ENCODE results near the genes AGRN, B3GALT6 and ACAP3.

DNA sequence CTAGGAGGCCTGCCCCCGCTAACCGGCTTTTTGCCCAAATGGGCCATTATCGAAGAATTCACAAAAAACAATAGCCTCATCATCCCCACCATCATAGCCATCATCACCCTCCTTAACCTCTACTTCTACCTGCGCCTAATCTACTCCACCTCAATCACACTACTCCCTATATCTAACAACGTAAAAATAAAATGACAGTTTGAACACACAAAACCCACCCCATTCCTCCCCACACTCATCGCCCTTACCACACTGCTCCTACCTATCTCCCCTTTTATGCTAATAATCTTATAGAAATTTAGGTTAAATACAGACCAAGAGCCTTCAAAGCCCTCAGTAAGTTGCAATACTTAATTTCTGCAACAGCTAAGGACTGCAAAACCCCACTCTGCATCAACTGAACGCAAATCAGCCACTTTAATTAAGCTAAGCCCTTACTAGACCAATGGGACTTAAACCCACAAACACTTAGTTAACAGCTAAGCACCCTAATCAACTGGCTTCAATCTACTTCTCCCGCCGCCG is 56.0 kb downstream of the OR4F16 start:
CAGE:
- cytosol, long polyA minus RNA: start-site peak on the plus strand centred at position 357 of the sequence, 8 bp wide, 85 reads
- cytosol, long polyA plus RNA: no peak
- long polyA plus RNA: no peak
- nucleus, long polyA minus RNA: start-site peak on the plus strand centred at position 348 of the sequence, 26 bp wide, 40 reads
- nucleus, long polyA plus RNA: no peak

DNA sequence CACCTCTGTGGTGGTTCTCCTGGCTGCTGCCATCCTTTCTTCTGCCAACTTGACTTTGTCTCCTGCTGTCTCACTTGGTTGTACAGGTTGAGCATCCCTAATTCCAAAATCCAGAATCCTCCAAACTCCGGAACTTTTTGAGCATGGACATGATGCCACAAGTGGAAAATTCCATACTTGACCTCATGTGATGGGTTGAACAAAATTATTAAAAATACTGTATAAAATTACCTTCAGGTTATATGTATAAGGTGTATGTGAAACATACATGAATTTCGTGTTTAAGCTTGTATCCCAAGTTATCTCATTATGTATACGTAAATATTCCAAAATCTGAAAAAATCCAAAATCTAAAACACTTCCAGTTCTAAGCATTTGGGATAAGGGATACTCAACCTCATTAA is 107.2 kb upstream of the OR4F16 start:
CAGE:
- cytosol, long polyA minus RNA: no peak
- cytosol, long polyA plus RNA: no peak
- long polyA plus RNA: no peak
- nucleus, long polyA minus RNA: no peak
- nucleus, long polyA plus RNA: no peak

CAGE:
- cytosol, long polyA minus RNA: no peak
- cytosol, long polyA plus RNA: no peak
- long polyA plus RNA: no peak
- nucleus, long polyA minus RNA: no peak
- nucleus, long polyA plus RNA: no peak
Observed at GRCh38 chr1:920931-921525, 2.7 kb upstream of the SAMD11 start.

DNA sequence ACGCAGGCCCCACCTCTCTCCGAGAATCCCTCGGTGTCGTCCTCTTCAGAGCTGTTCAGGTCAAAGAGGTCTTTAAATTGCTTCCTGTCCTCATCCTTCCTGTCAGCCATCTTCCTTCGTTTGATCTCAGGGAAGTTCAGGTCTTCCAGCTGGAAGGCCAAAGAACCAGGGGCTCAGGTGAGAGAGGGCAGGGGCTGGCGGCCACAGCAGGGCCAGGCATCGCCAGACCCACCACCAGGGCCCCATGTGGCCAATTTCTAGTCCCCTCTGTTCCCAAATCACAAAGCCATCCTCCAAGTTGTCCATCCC is 13.6 kb downstream of the NOC2L start:
CAGE:
- cytosol, long polyA minus RNA: no peak
- cytosol, long polyA plus RNA: no peak
- long polyA plus RNA: no peak
- nucleus, long polyA minus RNA: no peak
- nucleus, long polyA plus RNA: no peak

DNA sequence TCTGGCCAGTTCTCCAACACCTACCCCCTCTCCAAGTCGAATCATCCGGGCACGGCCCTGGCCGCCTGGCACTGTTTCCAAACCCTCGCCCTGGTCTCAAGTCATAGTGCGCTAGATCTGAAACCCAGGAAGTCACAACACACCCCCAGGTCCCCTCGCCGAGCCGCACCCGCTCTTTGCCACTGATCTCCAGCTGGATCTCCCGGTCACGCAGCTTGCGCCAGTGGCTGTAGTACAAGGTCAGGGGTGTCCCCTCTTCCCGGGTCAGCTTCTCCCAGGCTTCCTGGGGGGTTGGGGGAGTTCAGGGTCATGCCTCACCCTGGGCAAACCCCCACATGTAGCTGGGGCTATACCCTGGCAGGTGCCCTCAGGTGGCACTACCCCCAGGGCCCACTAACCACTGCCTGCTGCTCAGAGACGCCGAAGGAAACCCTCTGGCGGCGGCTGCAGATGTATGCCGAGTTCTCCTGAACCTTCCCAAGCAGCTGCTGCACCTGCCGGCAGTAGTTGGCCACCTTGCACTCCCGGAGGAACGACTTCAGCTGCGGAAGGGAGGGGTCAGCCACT is 13.0 kb downstream of the NOC2L start:
CAGE:
- cytosol, long polyA minus RNA: no peak
- cytosol, long polyA plus RNA: no peak
- long polyA plus RNA: no peak
- nucleus, long polyA minus RNA: no peak
- nucleus, long polyA plus RNA: no peak

GRCh38 chr1:1019300-1020464 is at the start of gene AGRN:
AGRN (plus strand) TSS chr1:1020120.
CAGE:
- cytosol, long polyA minus RNA: start-site peak on the plus strand at chr1:1020119-1020123, 76 reads
- cytosol, long polyA plus RNA: no peak
- long polyA plus RNA: start-site peak on the plus strand at chr1:1020078-1020328, 29 and 279 reads in 2 replicates
- nucleus, long polyA minus RNA: no peak
- nucleus, long polyA plus RNA: start-site peak on the plus strand at chr1:1020082-1020161, 779 and 647 reads in 2 replicates

DNA sequence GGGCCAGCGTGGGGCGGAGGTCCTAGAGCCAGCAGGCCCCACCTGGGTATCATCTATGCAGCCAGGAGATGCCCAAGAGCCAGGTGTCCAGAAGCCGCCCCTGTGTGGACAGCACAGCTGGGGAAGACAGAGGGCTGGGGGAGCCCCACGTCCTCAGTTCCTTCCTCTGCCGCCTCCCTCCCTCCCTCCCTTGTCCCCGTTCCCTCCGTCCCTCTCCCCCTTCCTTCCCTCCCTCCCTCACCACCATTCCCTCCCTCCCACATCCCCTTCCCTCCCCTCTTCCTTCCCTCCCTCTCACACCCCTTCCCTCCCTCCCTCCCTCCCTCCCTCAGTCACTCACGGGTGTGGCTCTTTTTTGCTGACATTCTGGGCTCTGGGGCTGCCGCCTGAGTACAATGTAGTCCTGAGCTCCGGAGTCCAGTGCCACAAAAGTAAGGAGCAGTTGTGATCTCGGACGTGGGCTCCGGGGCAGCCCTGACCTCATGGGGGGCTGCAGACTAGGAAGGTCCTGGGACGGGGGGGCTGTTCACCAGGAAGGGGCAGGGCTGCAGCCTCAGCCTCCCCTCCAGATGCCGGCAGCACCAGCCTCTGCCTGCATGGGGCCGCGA is 12.1 kb downstream of the RNF223 start:
CAGE:
- cytosol, long polyA minus RNA: no peak
- cytosol, long polyA plus RNA: no peak
- long polyA plus RNA: no peak
- nucleus, long polyA minus RNA: no peak
- nucleus, long polyA plus RNA: no peak

DNA sequence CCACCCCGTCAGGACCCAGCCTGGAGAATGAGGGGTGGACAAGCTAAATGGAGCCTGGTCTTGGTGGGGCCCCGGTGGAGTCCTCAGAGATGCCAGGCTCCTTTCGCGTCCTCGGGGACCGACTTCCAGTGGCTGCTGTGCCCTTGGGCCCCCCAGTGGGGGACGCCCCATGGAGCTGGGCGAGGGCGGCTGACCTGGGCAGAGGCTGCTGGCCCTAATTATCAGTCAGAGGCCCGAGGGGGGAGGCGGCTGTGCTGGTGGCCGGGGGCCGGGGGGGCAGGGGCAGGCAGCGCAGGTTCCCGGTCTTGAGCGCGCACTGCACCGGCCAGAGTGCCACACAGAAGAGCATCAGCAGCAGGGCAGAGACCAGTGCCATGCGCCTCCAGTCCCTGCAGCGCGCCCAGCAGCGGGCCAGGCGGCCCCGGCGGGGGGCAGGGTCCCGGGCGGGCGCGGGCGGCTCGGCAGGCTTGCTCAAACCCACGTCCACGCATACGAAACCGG is 2.5 kb downstream of the RNF223 start:
CAGE:
- cytosol, long polyA minus RNA: no peak
- cytosol, long polyA plus RNA: no peak
- long polyA plus RNA: no peak
- nucleus, long polyA minus RNA: no peak
- nucleus, long polyA plus RNA: no peak

DNA sequence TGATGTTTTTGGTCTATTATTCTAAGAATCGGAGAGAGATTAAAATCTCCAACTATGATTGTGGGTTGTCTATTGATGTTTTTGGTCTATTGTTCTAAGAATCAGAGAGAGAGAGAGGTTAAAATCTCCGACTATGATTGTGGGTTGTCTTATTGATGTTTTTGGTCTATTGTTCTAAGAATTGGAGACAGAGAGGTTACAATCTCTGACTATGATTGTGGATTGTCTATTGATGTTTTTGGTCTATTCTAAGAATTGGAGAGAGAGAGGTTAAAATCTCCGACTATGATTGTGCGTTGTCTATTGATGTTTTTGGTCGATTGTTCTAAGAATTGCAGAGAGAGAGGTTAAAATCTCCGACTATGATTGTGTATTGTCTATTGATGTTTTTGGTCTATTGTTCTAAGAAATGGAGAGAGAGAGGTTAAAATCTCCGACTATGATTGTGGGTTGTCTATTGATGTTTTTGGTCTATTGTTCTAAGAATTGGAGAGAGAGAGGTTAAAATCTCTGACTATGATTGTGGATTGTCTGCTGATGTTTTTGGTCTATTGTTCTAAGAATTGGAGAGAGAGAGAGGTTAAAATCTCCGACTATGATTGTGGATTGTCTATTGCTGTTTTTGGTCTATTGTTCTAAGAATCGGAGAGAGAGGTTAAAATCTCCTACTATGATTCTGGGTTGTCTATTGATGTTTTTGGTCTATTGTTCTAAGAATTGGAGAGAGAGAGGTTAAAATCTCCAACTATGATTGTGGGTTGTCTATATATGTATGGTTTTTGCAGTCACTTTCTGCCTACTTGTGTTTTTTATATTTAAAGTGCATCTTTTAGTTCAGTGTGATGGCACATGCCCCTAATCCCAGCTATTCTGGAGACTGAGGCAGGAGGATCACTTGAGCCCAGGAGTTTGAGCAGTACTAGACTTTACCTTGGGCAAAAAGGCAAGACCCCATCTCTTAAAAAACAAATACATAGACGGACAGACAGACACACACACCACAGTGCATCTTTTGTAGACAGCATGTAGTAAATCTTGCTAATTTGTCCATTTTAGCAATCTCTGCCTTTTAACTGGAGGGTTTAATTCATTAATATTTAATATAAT is 16.4 kb downstream of the C1orf159 start:
CAGE:
- cytosol, long polyA minus RNA: no peak
- cytosol, long polyA plus RNA: no peak
- long polyA plus RNA: no peak
- nucleus, long polyA minus RNA: start-site peak on the minus strand centred at position 660 of the sequence, 12 bp wide, 14 reads; start-site peak on the minus strand centred at position 787 of the sequence, 69 bp wide, 15 reads
- nucleus, long polyA plus RNA: no peak

DNA sequence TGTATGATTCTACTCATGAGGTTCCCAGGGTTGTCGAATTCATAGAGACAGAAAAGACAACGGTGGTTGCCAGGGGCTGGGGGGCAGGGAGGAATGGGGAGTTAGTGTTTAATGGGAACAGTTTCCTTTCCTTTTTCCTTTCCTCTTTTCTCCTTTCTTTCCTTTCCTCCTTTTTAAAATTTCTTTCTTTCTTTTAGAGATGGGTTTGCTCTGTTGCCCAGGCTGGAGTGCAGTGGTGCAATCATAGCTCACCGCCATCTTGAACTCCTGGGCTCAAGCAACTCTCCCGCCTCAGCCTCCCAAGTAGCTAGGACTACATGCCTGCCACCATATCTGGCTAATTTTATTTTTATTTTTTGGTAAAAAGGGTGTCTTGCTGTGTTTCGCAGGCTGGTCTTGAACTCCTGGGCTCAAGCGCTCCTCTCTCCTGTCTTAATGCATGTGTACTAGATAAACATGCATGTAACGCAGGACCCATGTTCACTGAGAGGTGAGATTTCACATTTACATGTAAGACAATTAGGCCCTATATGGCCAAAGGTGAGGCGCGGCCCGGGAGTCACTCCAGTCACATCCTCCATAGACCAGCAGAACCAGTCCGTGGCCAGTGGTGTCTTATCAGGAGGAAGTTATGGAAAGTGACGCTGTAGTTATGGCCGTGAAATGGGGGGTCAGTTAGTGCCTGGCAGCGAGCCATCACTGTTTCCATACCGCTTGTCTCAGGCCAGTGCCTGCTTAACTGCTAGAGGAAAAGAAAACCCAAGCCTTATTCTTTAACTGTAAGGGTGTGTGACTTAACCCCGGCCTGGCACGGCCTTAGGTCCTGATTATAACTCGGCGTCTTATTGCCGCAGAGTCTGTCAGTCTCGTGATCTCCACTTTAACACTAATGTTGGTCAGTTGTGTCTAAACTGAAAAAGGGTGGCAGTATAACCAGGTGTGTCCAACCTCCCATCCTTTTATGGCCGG is 6.3 kb downstream of the C1orf159 start:
CAGE:
- cytosol, long polyA minus RNA: no peak
- cytosol, long polyA plus RNA: no peak
- long polyA plus RNA: no peak
- nucleus, long polyA minus RNA: no peak
- nucleus, long polyA plus RNA: no peak

GRCh38 chr1:1189012-1189458 is 15.4 kb downstream of the TTLL10 start:
CAGE:
- cytosol, long polyA minus RNA: no peak
- cytosol, long polyA plus RNA: no peak
- long polyA plus RNA: no peak
- nucleus, long polyA minus RNA: no peak
- nucleus, long polyA plus RNA: no peak

GRCh38 chr1:1201197-1201983 is 5.0 kb downstream of the TNFRSF18 start:
CAGE:
- cytosol, long polyA minus RNA: no peak
- cytosol, long polyA plus RNA: no peak
- long polyA plus RNA: no peak
- nucleus, long polyA minus RNA: no peak
- nucleus, long polyA plus RNA: no peak

CAGE:
- cytosol, long polyA minus RNA: no peak
- cytosol, long polyA plus RNA: no peak
- long polyA plus RNA: no peak
- nucleus, long polyA minus RNA: no peak
- nucleus, long polyA plus RNA: no peak
Observed at GRCh38 chr1:1221389-1222255, 7.7 kb upstream of the TNFRSF4 start.

DNA sequence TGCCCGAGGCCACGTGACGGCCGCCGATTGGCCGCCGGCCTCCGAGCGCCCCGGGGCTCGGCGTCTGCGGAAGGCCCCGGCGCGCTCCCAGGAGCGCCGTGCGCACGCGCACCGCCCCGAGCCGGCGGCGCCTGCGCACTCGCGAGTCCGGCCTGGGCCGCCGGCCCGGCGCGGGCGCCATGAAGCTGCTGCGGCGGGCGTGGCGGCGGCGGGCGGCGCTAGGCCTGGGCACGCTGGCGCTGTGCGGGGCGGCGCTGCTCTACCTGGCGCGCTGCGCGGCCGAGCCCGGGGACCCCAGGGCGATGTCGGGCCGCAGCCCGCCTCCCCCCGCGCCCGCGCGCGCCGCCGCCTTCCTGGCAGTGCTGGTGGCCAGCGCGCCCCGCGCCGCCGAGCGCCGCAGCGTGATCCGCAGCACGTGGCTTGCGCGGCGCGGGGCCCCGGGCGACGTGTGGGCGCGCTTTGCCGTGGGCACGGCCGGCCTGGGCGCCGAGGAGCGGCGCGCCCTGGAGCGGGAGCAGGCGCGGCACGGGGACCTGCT is at the start of gene B3GALT6:
B3GALT6 (plus strand) TSS at position 138 of the 538 bp plus-strand sequence.
CAGE:
- cytosol, long polyA minus RNA: no peak
- cytosol, long polyA plus RNA: no peak
- long polyA plus RNA: no peak
- nucleus, long polyA minus RNA: no peak
- nucleus, long polyA plus RNA: start-site peak on the plus strand centred at position 206 of the sequence, 165 bp wide, 49 and 62 reads in 2 replicates

GRCh38 chr1:1235678-1236077 is 3.6 kb downstream of the B3GALT6 start:
CAGE:
- cytosol, long polyA minus RNA: no peak
- cytosol, long polyA plus RNA: no peak
- long polyA plus RNA: no peak
- nucleus, long polyA minus RNA: no peak
- nucleus, long polyA plus RNA: no peak

DNA sequence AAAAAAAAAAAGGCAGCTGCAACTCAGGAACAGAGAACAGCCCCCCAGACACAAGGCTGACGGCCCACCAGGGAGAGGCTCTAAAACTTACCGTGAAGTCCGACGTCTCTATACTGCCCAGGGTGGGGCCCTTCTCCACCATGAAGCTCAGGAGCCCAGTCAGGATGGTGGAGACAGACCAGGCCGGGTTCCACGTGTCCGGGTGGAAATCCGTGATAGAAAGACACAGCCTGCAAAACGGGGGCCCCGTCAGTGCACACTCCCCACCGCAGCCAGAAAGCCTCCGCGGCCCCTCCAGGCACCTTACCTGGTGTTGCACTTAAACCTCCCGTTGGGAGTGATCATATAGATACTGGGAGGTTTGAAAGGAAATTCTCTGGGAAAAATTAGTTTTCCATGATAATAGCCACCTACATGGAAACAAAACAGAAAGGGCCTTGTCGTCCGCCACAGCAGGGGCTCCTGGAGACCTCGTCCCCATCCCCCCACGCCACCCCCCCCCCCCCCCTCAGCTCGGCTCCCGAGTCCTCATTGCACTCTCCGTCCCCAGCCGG is 10.5 kb upstream of the C1QTNF12 start:
CAGE:
- cytosol, long polyA minus RNA: no peak
- cytosol, long polyA plus RNA: no peak
- long polyA plus RNA: no peak
- nucleus, long polyA minus RNA: no peak
- nucleus, long polyA plus RNA: no peak

DNA sequence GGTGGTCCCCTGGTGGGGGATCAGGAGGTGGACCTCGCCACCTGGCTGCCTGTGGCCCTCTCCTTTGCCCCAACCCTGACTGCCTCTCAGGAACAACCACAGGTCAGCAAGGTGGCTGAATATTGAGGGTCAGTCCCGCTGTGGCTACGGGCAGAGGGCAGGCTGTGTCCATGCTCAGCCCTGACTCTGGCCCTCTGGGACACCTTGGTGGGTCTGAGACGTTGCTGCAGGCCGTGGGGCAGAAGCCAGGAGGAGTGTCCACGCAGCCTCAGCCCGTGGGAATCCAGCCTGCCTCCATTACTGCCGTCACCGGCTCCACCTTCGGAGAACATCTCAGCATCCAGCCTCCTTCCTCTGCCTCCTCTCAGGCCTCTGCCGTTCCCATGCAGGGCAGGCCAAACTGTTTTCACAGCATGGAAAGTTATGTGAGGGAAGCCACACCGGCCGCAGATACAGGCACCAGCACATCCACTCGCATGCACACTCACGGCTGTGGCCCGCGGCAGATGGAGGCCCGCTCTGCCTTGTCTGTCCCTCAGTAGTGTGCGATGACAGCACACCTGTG is 1.0 kb upstream of the UBE2J2 start:
CAGE:
- cytosol, long polyA minus RNA: no peak
- cytosol, long polyA plus RNA: no peak
- long polyA plus RNA: no peak
- nucleus, long polyA minus RNA: no peak
- nucleus, long polyA plus RNA: no peak

DNA sequence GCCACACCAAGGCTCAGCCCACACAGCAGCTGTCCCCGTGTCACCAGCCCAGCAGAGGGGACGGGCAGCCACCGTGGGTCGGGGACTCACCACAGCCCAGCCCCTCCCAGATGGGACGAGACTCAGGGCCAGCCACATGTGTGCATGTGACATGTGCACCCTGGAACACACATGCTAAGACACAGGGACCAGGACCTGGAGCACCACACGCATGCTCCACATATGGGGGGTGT is 4.1 kb downstream of the ACAP3 start:
CAGE:
- cytosol, long polyA minus RNA: no peak
- cytosol, long polyA plus RNA: no peak
- long polyA plus RNA: no peak
- nucleus, long polyA minus RNA: no peak
- nucleus, long polyA plus RNA: no peak

DNA sequence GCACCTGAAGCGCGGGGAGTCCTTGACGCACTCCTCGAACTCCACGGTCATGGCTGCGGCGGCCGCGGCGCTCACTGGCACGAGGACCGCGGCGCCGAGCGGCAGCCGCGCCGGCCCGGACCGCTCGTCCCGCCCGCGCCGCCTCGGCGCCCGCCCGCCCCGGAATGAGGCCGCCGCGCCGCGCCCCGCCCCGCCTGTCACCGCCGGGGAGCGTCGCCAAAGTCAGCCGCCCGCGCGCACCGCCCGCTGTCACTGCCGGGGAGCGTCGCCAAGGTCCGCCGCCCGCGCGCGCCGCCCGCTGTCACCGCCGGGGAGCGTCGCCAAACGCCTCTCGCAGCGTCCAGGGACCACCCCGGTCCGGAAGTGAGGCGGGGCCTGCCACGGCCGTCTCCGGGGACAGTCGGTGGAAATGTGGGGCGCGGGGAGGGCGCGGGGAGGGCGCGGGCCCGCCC is at the start of gene ACAP3:
ACAP3 (minus strand) TSS at position 166 of the 452 bp plus-strand sequence.
CAGE:
- cytosol, long polyA minus RNA: start-site peak on the minus strand centred at position 130 of the sequence, 16 bp wide, 5 reads
- cytosol, long polyA plus RNA: no peak
- long polyA plus RNA: no peak
- nucleus, long polyA minus RNA: no peak
- nucleus, long polyA plus RNA: no peak

DNA sequence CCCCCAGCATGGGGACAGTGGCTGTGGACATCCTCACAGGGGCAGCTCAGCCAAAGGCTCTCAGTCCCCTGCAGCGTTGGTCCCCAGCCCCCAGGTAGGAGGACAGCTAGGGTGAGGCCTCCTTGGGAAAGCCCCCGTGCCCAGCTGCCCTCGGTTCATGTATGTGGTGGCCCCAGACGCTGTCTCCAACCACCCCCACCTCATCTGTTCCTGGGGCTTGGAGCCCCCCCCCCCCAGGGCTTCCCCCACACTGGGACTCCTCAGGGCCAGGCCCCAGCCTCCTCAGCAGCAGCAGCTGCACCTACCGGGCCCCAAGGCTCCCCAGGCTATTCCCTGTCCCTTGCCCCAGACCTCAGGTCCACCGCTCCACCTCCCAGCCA is 6.2 kb downstream of the DVL1 start:
CAGE:
- cytosol, long polyA minus RNA: no peak
- cytosol, long polyA plus RNA: no peak
- long polyA plus RNA: no peak
- nucleus, long polyA minus RNA: no peak
- nucleus, long polyA plus RNA: no peak